Cardiac ventricle fibroblast (primary cell): ENCODE measurements around the genes LILRA4 and EPS8L1.

DNA sequence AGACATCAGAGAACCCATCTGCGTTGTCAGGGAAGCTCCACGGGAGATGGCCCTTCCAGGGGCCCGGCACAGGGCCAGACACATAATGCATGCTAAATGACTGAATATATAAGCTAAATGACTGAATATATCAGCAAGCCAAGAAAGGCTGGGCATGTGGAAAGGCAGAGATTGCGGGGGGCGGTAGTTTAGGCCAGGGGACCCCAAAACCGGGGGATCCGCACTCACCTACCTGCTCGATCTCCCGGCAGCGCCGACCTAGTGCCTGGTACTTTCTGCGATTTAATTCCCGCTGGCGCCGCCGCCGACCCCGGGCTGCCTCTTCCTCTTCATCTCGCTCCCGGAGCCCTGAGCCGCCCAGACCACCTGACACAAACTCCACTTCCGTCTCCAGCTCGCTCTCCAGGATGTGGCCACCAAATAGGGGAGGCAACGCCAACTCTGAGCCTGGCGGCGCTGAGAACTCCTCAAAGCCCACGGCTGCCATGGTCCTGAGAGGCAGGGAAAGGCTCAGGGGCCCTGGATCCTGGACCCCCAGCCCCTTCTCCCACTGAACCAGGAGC is 1.2 kb downstream of the TFPT start:
- RAMPAGE, long total RNA = no peak

DNA sequence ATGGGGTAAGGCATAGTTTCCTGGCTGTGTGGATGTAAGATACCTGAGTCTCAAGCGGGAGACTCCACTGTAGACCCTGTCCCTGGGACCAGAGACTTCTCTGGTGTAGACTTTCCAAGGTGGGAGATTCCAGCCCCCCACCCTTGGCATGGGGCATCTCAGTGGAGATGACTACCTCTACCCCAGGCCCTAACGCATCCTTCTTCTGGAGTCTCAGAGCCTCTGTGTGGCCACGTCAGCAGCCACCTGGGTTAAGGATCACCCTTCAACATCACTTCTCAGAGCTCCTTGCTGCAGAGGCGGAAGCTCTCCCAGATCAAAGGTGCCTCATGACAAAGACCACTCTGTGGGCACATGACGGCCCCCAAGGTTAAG is 2.1 kb downstream of the CNOT3 start:
- RAMPAGE, long total RNA = no peak

DNA sequence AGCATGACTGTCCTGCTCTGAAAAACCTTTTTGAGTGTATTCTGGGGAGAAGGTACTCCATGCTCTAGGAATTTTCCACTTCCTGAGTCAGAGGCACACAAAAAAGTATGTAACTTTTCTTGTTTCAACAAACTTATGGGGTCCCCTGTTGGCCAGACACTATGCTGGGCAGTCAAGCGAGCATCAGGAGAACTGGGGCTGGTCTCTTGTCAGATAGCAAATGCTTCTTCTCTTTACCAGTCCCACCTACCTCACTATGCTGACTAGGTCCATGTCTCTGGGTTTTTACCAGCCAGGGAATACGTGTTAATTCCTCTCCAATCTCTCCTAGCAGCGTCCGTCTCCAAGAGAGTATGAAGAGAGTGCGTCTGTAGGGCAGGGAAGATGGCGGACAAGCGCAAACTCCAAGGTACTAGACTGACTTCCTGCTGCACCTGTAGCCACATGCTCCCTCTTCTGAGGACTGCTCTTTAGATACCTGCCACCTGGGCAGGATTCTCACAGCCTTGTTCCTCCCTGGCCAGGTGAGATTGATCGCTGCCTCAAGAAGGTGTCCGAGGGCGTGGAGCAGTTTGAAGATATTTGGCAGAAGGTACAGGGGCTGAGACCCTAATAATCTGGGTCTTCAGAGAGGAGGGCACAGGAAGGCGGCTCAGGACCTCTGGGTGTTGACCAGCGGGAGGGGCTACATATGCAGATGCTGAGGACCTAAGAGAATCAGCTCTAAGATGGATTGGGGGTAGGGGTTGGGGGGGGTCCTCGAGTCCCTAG is 5.2 kb downstream of the CNOT3 start:
- RAMPAGE, long total RNA = no peak

GRCh38 chr19:54152731-54153350 is 6.7 kb downstream of the LENG1 start:
- RAMPAGE, long total RNA = no peak

- RAMPAGE, long total RNA = no peak
Measured at GRCh38 chr19:54162159-54163268, 3.0 kb upstream of the LENG1 start.

- RAMPAGE, long total RNA = no peak
Measured at GRCh38 chr19:54173480-54173929, 545 bp upstream of the TMC4 start.

- RAMPAGE, long total RNA = no peak
Measured at GRCh38 chr19:54191099-54191220, 148 bp upstream of the TSEN34 start.

DNA sequence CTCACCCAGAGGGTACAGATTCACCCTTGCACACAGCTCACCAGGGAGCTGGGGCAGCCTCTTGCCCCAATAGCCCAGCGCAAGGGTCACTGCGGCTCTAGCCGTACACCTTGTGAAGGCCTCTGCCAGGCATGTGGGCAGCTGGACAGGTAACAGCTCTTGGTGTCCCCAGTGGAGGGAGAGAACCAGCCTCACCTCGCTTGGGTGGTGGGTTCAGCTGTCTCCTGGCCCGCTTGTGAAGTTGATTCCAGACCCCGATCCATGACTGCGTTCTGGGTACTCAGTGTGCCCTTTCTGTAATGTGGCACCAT is 5.9 kb downstream of the RPS9 start:
- RAMPAGE, long total RNA = no peak

GRCh38 chr19:54206887-54207914 is 6.5 kb downstream of the RPS9 start:
- RAMPAGE, long total RNA = no peak

DNA sequence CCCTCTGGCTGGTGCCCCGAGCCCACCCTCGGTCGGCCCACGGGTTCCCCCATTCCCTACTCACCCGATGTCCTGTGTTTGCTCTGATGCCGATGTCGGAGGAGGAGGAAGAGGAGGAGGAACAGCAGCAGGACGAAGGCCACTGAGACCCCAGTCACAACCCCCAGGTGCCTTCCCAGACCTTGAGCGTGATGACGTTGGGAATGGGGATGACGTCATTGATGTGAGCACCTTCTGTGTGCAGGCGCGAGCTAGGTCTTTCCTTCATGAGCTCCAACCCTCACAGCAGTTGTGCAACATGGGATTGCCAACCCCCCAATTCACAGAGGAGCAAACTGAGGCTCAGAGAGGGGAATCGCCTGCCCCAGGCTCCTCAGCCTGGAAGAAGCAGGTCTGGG is 4.3 kb downstream of the LILRB5 start:
- RAMPAGE, long total RNA = no peak

DNA sequence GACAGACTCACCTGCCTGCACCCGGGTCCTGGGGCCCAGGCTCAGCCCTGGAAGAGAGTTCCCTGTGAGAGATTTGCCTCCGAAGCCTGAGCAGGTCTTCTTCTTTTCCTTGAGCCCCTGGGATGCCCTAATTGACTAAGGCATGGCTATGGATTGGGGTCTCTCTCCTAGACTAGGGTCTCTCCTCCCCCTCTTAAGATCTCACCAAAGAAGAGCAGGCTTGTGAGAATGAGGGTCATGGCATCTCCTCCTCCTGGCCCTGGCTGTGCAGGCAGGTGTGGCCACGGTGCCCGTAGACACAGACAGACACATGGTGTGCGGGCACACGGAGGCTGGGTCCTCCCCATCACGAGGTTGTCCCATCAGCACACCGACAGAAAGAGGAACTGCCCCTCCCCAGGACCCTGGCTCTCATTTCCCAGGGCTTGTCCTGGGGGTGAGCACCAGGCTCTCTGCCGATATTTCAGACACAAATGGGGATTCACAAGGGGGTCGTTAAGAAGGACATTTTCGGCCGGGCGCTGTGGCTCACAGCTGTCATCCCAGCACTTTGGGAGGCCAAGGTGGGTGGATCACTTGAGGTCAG is at the start of gene LILRA4:
LILRA4 (minus strand) TSS at position 308 of the 586 bp plus-strand sequence.
- RAMPAGE, long total RNA = no peak

GRCh38 chr19:54345883-54346450 is 7.0 kb upstream of the LILRA4 start:
- RAMPAGE, long total RNA = no peak

DNA sequence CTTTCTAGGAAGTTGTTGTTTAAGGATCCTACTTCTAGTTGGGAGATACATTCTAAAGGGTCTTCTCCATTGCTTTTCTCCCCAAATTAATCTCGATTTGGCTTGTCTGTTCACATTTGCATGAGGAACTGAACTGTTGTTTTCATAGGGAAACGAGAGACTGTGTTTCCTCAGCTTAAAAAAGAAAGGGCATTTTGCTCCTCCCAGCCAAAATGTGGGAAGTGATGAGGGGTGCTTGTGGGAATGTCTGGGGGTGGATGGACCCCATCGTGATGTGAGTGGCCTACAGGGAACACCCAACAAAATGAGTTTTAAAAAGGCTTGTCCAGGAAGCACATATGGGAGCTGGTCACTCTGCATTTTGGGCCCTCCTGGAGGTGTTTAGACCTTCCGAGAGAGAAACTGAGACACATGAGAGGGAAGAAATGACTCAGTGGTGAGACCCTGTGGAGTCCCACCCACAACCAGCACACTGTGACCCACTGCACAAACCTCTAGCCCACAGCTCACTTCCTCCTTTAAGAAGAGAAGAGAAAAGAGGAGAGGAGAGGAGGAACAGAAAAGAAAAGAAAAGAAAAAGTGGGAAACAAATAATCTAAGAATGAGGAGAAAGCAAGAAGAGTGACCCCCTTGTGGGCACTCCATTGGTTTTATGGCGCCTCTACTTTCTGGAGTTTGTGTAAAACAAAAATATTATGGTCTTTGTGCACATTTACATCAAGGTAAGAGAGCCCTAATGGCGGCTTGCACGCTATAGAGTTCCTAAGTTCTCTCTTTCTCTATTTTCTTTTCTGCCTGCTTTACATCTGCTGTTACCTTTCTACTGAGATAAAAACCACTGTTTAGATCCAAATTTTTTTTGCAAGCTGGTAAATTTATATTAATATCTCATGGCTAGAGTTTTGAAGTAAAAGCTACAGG is 13.4 kb upstream of the LILRB1 start:
- RAMPAGE, long total RNA = no peak

DNA sequence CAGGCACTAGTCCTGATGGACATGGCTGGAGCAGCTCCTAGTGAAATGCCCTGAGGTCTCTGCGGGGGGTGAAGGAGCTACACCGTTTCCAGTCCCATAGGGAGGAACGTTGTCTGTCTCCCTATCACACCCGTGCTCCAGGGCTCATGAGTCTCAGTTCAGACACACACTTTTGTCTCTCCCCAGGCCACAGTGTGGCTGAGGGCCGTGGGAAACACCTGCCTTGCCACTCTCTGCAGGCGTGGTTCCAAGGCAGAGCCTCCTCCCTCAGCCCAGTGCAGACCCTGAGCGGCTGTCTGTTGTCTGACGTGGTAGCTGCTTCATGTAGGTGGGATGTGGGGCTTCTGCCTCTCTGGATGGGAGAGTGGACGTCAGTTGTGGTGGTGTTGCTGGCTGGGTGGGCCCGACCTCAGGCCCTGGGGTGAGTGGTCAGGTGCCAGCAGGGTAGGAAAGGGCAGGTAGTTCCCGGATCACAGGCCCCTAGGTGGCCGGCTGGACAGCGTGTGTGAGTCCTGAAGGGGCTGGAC is 6.0 kb upstream of the LILRB1 start:
- RAMPAGE, long total RNA = no peak

DNA sequence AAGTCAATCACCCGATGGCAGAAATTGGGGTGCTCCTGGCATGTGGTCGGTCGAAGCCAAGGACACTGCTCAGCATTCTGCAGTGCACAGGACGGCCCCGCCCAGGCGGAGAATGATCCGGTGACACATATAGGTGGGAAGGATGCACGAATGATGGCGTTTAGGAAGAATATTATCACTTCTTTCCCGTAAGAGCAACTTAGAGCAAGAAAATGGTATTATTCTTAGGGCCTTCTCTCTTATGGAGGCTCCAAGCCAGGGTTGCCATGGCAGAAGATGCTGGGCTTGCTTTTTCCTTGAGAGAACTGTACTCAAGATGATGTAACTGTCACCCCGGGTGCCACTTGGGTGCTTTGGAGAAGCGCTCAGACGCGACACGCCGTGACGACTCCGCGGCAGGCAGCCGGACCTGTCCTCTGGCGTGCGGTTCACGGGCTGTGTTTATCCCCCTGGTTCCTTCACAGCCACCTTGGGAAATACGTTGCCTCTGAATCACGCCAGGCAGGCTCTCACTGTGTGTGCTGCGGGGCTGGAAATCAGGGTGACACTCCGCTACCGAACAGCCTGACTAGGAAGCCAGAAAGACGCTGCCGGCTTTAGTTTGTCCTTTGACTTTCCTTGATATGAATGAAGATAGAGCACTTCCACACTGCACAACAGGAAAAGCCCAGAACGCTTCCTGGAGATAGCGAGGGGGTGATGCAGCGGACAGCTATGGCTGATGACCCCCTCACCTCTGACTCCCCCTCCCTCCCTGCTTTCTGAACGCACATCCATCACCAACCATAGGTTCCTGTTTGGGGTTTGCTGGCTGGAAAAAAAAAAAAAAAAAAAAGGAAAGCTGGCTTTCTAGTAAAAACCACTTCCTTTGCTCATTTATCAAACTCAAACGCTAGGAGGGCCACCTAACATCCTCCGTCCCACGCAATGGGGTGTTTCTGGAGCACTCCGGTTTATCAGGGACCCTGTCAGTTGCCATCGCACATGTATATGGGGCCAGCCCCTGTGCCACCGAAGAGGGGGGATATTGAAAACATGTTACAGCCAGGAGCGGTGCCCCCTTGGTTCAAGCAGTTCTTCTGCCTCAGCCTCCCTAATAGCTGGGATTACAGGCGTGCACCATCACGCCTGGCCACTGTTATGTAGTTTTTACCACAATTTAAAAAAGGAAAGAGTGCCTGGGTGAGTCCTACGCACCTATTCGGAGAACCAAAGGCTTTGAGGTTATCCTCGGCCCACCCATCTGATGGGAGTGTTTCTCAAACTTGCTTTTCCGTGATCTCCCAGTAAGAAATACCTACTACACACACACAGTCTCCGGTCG is 3.7 kb upstream of the GP6 start:
- RAMPAGE, long total RNA = no peak

DNA sequence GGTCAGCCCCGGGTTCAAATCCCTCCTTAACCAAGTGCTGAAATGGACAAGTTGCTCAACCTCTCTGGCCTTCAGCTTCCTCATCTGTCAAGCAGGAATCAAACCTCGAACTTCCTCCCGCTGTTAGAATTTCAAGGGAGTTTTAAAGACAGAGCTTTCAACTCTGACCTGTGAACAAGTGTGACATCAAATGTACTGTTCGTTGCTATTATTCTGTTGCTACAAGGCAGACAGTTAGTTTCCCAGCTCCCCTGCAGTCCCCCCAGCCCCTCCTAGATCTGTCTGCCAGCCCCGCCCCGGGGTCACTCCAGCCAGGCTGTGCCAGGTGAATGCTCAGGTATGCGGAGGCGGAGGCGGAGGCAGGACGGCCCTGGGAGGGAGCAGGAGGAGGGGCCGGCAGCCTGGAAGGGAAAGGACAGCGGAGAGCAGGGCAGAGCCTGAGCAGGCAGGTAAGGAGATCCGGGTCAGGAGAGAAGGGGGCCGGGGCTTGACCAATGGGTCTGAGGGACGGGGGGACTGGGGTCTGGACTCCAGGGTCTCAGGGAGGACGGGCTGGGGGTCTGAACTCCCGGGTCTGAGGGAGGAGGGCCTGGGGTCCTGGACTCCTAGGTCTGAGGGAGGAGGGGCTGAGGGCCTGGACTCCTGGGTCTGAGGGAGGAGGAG is at the start of gene EPS8L1:
EPS8L1 (plus strand) TSS at position 399 of the 663 bp plus-strand sequence.
- RAMPAGE, long total RNA = no peak

GRCh38 chr19:55083709-55084508 is 8.2 kb downstream of the EPS8L1 start:
- RAMPAGE, long total RNA = no peak

GRCh38 chr19:55115941-55117029 is 1.2 kb downstream of the PPP1R12C start:
- RAMPAGE, long total RNA = no peak

GRCh38 chr19:55229631-55230350 is 1.2 kb upstream of the TMEM86B start:
- RAMPAGE, long total RNA = no peak

DNA sequence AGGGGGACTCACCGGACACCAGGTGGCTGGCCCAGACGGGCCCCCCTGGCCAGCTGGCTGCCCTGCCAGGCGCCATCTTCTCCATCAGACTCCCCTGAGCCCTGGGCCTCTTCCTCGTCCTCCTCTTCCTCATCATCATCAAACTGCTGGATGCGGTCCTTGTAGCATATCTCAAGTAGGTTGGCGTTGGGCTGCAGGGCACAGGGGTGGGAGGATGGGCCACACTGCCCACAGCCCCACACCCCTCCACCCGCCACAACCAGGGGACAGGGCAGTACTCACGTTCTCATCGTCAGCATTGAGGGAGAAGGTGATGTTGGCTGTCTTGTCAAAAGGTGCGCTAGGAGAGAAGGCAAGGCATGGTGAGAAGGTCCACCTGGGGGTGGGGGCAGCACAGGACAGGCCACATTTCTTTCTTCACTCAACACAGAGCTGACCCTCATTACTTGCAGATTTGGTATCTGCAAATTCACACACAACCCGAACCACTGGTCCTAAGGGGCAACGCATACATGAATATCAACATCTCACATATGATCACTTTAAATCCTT is 8.1 kb upstream of the TMEM86B start:
- RAMPAGE, long total RNA = no peak